K562 (cell line): ENCODE measurements around a stretch of chr22.

- RAMPAGE, long total RNA, result no peak
- RRBS, result no CpG with 5 or more reads among the region's 9 CpGs
PRO-cap:
- standard, result no peak
- CoPRO, capped RNA only, 2 experiments, result no peak in any of the 2 experiments
- CoPRO, capped and uncapped RNA, 2 experiments, result no peak in any of the 2 experiments
- CoPRO, uncapped RNA only, 2 experiments, result no peak in any of the 2 experiments
CAGE:
- cytosol, long polyA plus RNA, result no peak
- long polyA plus RNA, result no peak
- nucleolus, long total RNA, result no peak
- nucleus, long polyA plus RNA, result no peak
Observed at GRCh38 chr22:28019204-28019842, 100.3 kb upstream of the PITPNB start.

GRCh38 chr22:28678994-28679479, 603 bp downstream of the TTC28 start:
- RAMPAGE, long total RNA, result no peak
- RRBS, result 3% methylated on average over 5 of the region's 34 CpGs
PRO-cap:
- standard, result unidirectional peak, plus-strand start at chr22:28679429
- CoPRO, capped RNA only, 2 experiments, result no peak in any of the 2 experiments
- CoPRO, capped and uncapped RNA, 2 experiments, result no peak in any of the 2 experiments
- CoPRO, uncapped RNA only, 2 experiments, result no peak in any of the 2 experiments
CAGE:
- cytosol, long polyA plus RNA, result no peak
- long polyA plus RNA, result no peak
- nucleolus, long total RNA, result no peak
- nucleus, long polyA plus RNA, result no peak

GRCh38 chr22:28821498-28822023, 49.1 kb downstream of the CCDC117 start:
- RAMPAGE, long total RNA, result no peak
- RRBS, result no CpG with 5 or more reads among the region's 4 CpGs
PRO-cap:
- standard, result no peak
- CoPRO, capped RNA only, 2 experiments, result no peak in any of the 2 experiments
- CoPRO, capped and uncapped RNA, 2 experiments, result no peak in any of the 2 experiments
- CoPRO, uncapped RNA only, 2 experiments, result no peak in any of the 2 experiments
CAGE:
- cytosol, long polyA plus RNA, result no peak
- long polyA plus RNA, result no peak
- nucleolus, long total RNA, result no peak
- nucleus, long polyA plus RNA, result no peak

GRCh38 chr22:29017645-29018741, 43.6 kb downstream of the C22orf31 start:
- RAMPAGE, long total RNA, result no peak
- RRBS, result no CpG with 5 or more reads among the region's 9 CpGs
PRO-cap:
- standard, result no peak
- CoPRO, capped RNA only, 2 experiments, result no peak in any of the 2 experiments
- CoPRO, capped and uncapped RNA, 2 experiments, result no peak in any of the 2 experiments
- CoPRO, uncapped RNA only, 2 experiments, result no peak in any of the 2 experiments
CAGE:
- cytosol, long polyA plus RNA, result no peak
- long polyA plus RNA, result no peak
- nucleolus, long total RNA, result no peak
- nucleus, long polyA plus RNA, result no peak

DNA sequence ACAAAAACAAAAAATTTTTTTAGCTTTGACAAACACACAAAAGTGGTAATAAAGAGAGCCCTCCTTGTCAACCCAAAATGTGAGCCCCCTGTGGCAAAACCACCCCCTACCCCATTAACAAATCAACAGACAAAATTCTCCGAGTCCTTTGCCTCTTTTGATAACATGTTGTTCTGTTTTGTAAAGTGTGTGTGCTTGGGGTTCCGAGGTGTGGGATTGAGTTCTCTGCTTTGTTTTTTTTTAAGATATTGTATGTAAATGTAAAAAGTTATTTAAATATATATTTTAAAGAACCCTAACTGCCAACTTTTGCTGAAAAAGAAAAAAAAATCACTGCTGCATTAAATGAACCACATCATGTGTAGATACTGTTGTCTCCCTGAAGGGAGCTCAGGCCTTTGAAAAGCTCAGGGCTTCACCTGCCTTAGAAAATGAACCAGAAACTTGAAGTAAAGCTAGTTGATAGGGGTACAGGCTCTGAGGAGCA, 7.9 kb downstream of the C22orf31 start:
- RAMPAGE, long total RNA, result no peak
- RRBS, result no CpG with 5 or more reads among the region's 2 CpGs
PRO-cap:
- standard, result no peak
- CoPRO, capped RNA only, 2 experiments, result no peak in any of the 2 experiments
- CoPRO, capped and uncapped RNA, 2 experiments, result no peak in any of the 2 experiments
- CoPRO, uncapped RNA only, 2 experiments, result no peak in any of the 2 experiments
CAGE:
- cytosol, long polyA plus RNA, result no peak
- long polyA plus RNA, result no peak
- nucleolus, long total RNA, result no peak
- nucleus, long polyA plus RNA, result no peak

DNA sequence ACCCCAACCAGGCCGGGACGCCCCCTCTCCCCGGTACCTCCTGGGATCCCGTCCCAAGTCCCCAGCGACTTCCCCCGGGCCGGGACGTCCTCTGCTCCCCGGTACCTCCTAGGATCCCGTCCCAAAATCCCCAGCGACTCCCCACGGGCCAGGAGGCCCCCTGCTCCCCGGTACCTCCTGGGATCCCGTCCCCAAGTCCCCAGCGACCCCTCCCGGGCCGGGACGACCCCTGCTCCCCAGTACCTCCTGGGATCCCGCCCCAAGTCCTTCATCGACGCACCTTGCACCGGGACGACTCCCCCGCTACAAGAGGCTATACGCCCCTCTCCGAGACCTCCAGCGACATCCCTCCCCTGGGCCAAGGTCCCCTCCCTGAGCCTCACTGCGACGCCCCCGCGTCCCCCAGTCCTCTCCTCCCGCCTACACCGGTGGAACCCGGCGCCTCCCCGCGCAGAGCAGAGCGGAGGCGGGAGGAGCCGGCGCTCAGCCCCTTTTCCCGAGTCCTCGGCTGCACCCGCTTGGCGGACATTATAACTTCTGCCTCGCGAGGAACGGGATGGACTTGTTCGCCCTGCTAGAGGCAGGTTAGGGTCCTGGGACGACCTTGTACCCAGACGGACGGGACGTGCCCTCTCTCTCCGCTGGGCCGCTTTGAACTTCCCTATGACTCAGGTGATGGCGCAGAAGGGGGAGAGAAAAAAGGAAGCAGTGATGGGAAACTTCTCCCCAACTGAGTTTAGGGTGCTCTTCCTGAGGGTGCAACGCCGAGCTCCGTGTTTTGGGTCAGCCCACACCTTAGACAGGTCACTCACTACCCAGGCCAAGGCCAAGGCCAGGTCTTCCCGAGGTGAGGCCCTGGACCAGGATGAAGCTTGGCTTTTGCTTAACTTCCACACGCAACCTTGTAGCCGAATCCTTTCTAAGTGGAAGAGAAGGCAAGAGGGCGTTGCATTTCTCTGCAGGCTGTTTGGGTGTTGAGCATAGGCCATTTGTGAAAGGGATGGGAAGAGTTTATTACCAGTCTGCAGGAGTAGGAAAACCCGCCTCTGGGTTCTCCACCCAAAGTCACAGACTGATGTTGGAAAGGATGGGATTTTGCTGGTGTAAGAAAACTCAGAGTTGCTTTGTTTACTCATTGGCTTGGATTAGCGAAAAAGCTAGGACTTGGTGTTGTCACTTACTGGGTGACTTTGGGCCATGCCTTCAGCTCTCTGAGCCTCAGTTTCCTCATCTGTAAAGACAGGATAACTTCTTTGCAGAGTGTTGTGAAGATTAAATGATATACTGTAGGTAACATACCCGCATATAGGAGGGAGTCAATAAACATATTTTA, 1.2 kb downstream of the KREMEN1 start:
- RAMPAGE, long total RNA, result no peak
- RRBS, result 76% methylated on average over 22 of the region's 66 CpGs
PRO-cap:
- standard, result no peak
- CoPRO, capped RNA only, 2 experiments, result no peak in any of the 2 experiments
- CoPRO, capped and uncapped RNA, 2 experiments, result no peak in any of the 2 experiments
- CoPRO, uncapped RNA only, 2 experiments, result no peak in any of the 2 experiments
CAGE:
- cytosol, long polyA plus RNA, result no peak
- long polyA plus RNA, result no peak
- nucleolus, long total RNA, result no peak
- nucleus, long polyA plus RNA, result no peak

GRCh38 chr22:29121079-29121531, 48.3 kb downstream of the KREMEN1 start:
- RAMPAGE, long total RNA, result no peak
- RRBS, result no CpG with 5 or more reads among the region's 6 CpGs
PRO-cap:
- standard, result no peak
- CoPRO, capped RNA only, 2 experiments, result no peak in any of the 2 experiments
- CoPRO, capped and uncapped RNA, 2 experiments, result no peak in any of the 2 experiments
- CoPRO, uncapped RNA only, 2 experiments, result no peak in any of the 2 experiments
CAGE:
- cytosol, long polyA plus RNA, result no peak
- long polyA plus RNA, result no peak
- nucleolus, long total RNA, result no peak
- nucleus, long polyA plus RNA, result no peak

- RAMPAGE, long total RNA, result no peak
- RRBS, result no CpG with 5 or more reads among the region's 21 CpGs
PRO-cap:
- standard, result no peak
- CoPRO, capped RNA only, 2 experiments, result no peak in any of the 2 experiments
- CoPRO, capped and uncapped RNA, 2 experiments, result no peak in any of the 2 experiments
- CoPRO, uncapped RNA only, 2 experiments, result no peak in any of the 2 experiments
CAGE:
- cytosol, long polyA plus RNA, result no peak
- long polyA plus RNA, result no peak
- nucleolus, long total RNA, result no peak
- nucleus, long polyA plus RNA, result no peak
Observed at GRCh38 chr22:29144629-29145385, 60.9 kb upstream of the EMID1 start.

- RAMPAGE, long total RNA, result no peak
- RRBS, result no CpG with 5 or more reads among the region's 12 CpGs
PRO-cap:
- standard, result no peak
- CoPRO, capped RNA only, 2 experiments, result no peak in any of the 2 experiments
- CoPRO, capped and uncapped RNA, 2 experiments, result no peak in any of the 2 experiments
- CoPRO, uncapped RNA only, 2 experiments, result no peak in any of the 2 experiments
CAGE:
- cytosol, long polyA plus RNA, result no peak
- long polyA plus RNA, result no peak
- nucleolus, long total RNA, result no peak
- nucleus, long polyA plus RNA, result no peak
Observed at GRCh38 chr22:29308825-29309166, 2.3 kb downstream of the GAS2L1 start.

DNA sequence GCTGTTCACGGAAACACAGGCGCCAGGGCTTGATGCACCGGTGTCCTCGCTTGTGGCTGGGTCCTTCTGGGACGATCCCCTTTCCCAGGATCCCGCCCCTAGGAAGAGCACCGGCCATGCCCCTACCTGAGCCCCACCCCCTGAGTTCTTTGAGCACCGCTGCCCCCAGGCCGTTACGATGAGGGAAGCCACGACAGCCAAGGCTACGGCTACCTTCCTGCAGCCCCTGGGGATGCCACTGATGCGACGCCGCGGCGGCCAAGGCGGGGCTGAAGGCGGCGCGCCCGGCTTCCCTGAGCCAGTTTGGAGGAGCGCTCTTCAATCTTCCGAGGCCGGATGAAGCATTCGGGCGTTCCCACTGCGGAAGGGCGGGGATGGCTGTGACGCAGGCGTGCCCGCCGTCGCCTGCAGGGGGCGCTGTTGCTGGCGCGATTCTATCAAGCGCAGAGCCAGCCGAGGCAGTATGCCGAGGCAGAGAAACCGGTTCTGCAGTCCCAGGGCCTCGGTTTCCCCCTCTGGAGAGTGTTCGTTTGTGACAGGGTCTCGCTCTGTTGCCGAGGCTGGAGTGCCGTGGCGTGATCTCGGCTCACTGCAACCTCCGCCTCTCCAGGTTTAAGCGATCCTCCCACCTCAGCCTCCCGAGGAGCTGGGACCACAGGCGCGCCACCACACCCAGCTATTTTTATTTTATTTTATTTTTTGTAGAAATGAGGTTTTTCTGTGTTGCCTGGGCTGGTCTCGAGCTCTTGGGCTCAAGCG, 9.7 kb upstream of the NEFH start:
- RAMPAGE, long total RNA, result no peak
- RRBS, result 58% methylated on average over 5 of the region's 55 CpGs
PRO-cap:
- standard, result no peak
- CoPRO, capped RNA only, 2 experiments, result no peak in any of the 2 experiments
- CoPRO, capped and uncapped RNA, 2 experiments, result no peak in any of the 2 experiments
- CoPRO, uncapped RNA only, 2 experiments, result no peak in any of the 2 experiments
CAGE:
- cytosol, long polyA plus RNA, result no peak
- long polyA plus RNA, result no peak
- nucleolus, long total RNA, result no peak
- nucleus, long polyA plus RNA, result no peak

DNA sequence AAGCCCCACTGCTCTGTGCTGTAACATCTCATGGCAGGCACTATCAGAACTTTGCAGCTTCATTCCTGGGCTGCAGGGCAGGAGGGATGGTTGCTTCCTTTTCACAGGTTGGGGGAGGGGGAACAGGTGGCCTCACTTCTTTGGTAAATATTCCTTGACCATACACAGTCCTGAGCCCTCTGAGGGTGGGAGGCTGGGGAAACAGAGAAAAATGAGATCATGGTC, 1.0 kb downstream of the NIPSNAP1 start:
- RAMPAGE, long total RNA, result no peak
PRO-cap:
- standard, result no peak
- CoPRO, capped RNA only, 2 experiments, result no peak in any of the 2 experiments
- CoPRO, capped and uncapped RNA, 2 experiments, result no peak in any of the 2 experiments
- CoPRO, uncapped RNA only, 2 experiments, result no peak in any of the 2 experiments
CAGE:
- cytosol, long polyA plus RNA, result no peak
- long polyA plus RNA, result no peak
- nucleolus, long total RNA, result no peak
- nucleus, long polyA plus RNA, result no peak

DNA sequence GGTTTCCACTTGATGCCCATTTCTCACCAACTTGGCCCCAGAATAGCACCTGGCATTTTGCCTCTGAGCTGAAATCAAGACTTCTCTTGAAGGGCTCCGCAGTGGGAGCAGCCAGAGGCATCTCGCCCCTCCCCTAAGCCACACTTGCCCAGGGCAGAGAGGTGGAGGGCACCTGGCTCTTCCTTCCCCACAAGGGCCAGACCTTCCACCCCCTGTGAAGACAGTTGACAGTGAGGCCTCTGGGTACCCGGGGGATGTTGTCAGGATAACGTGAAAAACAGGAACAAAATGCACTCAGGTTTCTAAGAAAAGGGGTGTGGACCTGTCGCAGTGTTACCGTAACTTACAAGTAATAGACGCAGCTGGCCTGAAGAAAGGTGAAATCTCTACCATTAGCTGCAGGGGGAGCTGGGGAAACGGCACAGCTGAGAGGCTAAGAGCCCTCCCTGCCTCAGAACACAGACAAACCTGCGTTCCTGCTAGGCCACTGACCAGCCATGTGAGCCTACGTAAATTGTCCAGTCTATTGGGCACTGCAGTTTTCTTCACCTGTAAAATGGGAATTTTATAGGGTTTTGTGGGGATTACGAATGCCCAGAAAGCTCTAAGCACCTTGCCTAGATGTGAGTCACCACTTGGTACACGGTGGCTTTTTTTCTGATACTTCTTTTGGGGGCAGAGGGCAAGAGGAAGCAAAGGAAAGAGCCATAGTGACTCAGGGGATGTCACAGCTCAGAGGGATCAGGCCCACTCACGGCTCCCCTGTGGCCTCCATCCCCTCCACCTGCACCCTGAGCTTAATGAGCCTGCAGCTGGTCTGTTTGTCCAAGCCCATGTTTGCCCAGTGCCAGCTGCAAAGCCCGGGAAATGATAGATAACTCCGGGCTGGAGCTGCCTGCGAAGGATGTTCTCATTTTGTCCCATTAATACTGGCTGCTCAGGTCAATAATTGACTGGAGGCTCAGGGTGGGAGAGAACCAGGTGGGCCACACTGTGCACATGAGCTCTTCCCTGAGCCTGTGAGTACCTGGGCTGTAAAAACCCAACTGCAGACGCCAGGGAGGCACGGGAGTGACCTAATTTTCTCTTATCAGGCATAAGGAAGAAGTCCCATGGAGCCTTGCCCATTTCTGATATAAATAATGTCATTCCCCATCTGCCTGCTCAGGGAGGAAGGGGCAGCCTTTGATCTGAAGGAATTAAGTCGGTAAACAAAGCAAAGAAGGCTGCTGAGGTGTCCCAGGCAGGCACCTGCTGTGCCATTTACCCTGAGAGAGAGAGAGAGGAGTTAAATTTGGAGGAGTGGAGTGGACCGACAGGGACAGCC, 18.3 kb upstream of the CABP7 start:
- RAMPAGE, long total RNA, result no peak
- RRBS, result no CpG with 5 or more reads among the region's 20 CpGs
PRO-cap:
- standard, result no peak
- CoPRO, capped RNA only, 2 experiments, result no peak in any of the 2 experiments
- CoPRO, capped and uncapped RNA, 2 experiments, result no peak in any of the 2 experiments
- CoPRO, uncapped RNA only, 2 experiments, result peak in 1 of 2 experiments; most common plus-strand start position 512 of the sequence (in 1)
CAGE:
- cytosol, long polyA plus RNA, result no peak
- long polyA plus RNA, result no peak
- nucleolus, long total RNA, result no peak
- nucleus, long polyA plus RNA, result no peak

DNA sequence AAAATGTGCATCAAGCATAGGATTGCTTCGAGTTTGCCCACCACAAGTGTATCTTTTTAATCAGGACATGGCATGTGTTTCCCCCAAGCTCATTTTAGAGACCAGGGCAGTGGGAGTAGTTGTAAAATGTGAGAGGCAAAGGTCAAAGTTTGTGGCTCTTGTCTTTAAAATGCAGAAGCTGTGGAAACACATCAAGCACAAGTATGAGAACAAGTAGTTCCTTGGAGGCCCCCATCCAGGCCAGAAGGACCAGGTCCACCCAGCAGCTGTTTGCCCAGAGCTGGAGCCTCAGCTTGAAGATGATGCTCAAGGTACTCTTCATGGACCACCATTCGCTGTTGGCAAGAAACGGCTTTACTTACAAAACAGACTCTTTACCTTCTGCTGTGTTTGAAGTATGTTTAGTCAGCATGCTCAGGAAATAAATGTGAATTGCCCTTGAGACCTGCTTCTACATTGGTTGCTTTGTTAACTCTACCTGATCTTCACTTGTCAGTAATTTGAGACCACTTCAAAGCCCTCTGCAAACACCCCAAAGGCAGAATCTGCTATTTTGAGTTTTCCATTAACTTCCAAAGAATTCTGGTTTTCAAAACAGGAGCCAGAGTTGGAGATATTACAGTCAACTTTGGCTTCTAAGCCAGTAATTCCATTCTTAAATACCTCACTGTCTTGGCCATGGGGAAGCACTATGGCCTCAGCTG, 2.5 kb downstream of the UQCR10 start:
- RAMPAGE, long total RNA, result no peak
- RRBS, result no CpG with 5 or more reads among the region's 3 CpGs
PRO-cap:
- standard, result no peak
- CoPRO, capped RNA only, 2 experiments, result no peak in any of the 2 experiments
- CoPRO, capped and uncapped RNA, 2 experiments, result no peak in any of the 2 experiments
- CoPRO, uncapped RNA only, 2 experiments, result peak in 1 of 2 experiments; most common plus-strand start position 616 of the sequence (in 1); most common minus-strand start position 429 of the sequence (in 1)
CAGE:
- cytosol, long polyA plus RNA, result start-site peak on the plus strand centred at position 265 of the sequence, 177 bp wide, 1,246 and 1,328 reads in 2 replicates
- long polyA plus RNA, result start-site peak on the plus strand centred at position 295 of the sequence, 114 bp wide, 1,585 and 1,267 reads in 2 replicates
- nucleolus, long total RNA, result no peak
- nucleus, long polyA plus RNA, result start-site peak on the plus strand centred at position 298 of the sequence, 111 bp wide, 791 and 367 reads in 2 replicates

DNA sequence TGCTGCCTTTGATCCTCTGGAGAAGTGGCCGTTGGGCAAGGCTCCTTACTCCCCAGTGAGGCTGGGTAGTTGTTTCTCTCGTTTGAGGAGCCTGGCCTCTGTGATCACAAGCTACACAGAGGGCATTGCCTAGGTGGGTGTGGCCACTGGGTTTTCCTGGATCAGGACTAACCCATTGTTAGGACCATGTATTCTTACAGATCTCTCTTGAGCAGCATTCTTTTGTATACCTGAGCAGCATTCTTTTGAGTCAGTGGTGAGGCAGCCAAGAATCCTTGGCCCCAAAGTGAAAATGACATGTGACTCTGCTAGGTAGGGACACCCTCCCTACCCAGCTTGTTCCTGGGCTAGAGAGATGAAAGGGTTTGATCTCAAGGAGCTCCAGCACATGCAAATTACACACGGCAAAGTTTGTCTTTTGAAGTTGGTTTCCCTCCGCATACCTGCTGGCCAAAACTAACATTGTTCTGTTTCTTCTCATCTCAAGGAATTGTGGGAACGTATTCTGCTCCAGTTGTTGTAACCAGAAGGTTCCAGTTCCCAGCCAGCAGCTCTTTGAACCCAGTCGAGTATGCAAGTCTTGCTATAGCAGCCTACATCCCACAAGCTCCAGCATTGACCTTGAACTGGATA, 55.0 kb upstream of the HORMAD2 start:
- RAMPAGE, long total RNA, result no peak
- RRBS, result no CpG with 5 or more reads among the region's 6 CpGs
PRO-cap:
- standard, result no peak
- CoPRO, capped RNA only, 2 experiments, result no peak in any of the 2 experiments
- CoPRO, capped and uncapped RNA, 2 experiments, result no peak in any of the 2 experiments
- CoPRO, uncapped RNA only, 2 experiments, result no peak in any of the 2 experiments
CAGE:
- cytosol, long polyA plus RNA, result no peak
- long polyA plus RNA, result no peak
- nucleolus, long total RNA, result no peak
- nucleus, long polyA plus RNA, result no peak

DNA sequence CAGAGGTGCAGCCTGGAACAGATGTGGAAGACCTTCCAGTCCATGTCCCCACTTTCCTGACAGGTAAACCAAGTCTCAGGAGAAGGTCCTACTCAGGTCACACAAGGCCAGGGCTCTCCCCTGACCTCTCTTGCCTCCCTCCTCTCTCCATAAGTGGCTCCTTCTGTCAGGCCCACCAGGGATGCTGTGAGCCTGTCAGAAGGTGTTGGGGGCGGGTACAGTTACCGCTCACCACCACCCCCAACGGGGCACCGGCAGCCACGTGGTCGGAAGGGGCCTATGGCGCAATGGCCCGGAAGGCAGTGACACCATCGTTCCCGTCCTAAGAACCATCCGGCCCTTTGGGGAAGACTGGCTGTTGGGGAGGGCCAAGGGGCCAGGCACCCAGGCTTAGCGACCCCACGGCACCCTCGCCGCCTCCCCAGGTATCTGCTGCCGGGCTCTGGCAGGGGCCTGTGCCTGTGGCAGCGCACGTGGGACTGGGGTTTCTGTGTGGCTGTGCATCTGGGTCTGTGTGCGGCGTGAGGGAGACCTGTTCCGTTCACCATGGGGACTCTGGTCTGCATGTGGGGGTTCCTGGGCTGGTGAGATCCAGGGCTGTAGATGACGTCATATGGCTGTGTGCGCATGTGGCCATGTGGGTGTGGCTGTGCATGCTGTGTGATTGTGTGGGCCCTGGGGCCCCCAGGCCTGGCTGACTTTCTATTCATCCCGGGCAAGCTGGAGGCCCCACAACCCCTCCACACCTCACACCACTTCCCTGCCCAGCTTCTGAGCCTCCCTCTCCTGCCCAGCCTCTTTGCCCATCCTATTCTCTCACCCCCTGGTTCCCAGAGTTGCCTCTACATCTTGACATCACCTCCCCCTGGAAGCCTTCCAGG, 734 bp downstream of the OSM start:
- RAMPAGE, long total RNA, result no peak
- RRBS, result 83% methylated on average over 8 of the region's 24 CpGs
PRO-cap:
- standard, result no peak
- CoPRO, capped RNA only, 2 experiments, result no peak in any of the 2 experiments
- CoPRO, capped and uncapped RNA, 2 experiments, result no peak in any of the 2 experiments
- CoPRO, uncapped RNA only, 2 experiments, result no peak in any of the 2 experiments
CAGE:
- cytosol, long polyA plus RNA, result no peak
- long polyA plus RNA, result no peak
- nucleolus, long total RNA, result no peak
- nucleus, long polyA plus RNA, result no peak

- RAMPAGE, long total RNA, result no peak
- RRBS, result no CpG with 5 or more reads among the region's 2 CpGs
PRO-cap:
- standard, result no peak
- CoPRO, capped RNA only, 2 experiments, result no peak in any of the 2 experiments
- CoPRO, capped and uncapped RNA, 2 experiments, result no peak in any of the 2 experiments
- CoPRO, uncapped RNA only, 2 experiments, result no peak in any of the 2 experiments
CAGE:
- cytosol, long polyA plus RNA, result no peak
- long polyA plus RNA, result no peak
- nucleolus, long total RNA, result no peak
- nucleus, long polyA plus RNA, result no peak
Observed at GRCh38 chr22:30307104-30307320, 17.7 kb upstream of the CASTOR1 start.

- RAMPAGE, long total RNA, result no peak
- RRBS, result no CpG with 5 or more reads among the region's 8 CpGs
PRO-cap:
- standard, result no peak
- CoPRO, capped RNA only, 2 experiments, result no peak in any of the 2 experiments
- CoPRO, capped and uncapped RNA, 2 experiments, result no peak in any of the 2 experiments
- CoPRO, uncapped RNA only, 2 experiments, result peak in 1 of 2 experiments; most common minus-strand start chr22:30345171 (in 1)
CAGE:
- cytosol, long polyA plus RNA, result no peak
- long polyA plus RNA, result no peak
- nucleolus, long total RNA, result no peak
- nucleus, long polyA plus RNA, result no peak
Observed at GRCh38 chr22:30344883-30345445, 11.7 kb downstream of the SF3A1 start.